GM23248 (cell line): ENCODE measurements around the genes DRGX and CSTF2T.

DNA sequence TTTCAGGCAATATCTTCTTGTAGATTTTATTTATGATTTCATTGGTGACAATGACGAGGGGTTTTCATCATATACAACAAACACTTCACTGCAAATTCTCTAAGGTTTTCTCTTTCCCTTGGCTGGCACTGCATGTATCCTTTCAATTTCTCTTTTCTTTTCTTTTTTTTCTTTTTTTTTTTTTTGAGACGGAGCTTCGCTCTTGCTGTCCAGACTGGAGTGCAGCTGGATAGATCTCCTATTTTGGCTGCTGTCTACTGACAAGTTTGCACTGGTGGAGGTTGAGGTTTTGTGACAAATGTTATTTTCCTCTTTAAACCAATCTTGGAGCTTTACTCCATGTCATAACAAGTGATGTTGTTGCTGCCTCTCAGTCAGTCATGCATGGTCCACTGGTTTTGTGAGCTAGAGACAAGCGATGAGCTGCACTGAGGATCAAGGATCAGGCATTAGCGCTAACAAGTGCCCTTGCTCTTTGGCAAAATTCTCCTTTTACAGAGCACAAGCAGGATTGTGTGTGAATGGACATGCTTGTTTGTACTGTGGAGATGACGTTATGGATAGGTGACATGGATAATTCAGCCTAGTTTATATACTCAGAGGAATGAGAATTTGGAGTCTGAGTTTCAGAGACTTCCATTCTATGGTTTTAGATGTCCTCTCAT, 836 bp upstream of the WDFY4 start:
- RAMPAGE, long total RNA: no peak

DNA sequence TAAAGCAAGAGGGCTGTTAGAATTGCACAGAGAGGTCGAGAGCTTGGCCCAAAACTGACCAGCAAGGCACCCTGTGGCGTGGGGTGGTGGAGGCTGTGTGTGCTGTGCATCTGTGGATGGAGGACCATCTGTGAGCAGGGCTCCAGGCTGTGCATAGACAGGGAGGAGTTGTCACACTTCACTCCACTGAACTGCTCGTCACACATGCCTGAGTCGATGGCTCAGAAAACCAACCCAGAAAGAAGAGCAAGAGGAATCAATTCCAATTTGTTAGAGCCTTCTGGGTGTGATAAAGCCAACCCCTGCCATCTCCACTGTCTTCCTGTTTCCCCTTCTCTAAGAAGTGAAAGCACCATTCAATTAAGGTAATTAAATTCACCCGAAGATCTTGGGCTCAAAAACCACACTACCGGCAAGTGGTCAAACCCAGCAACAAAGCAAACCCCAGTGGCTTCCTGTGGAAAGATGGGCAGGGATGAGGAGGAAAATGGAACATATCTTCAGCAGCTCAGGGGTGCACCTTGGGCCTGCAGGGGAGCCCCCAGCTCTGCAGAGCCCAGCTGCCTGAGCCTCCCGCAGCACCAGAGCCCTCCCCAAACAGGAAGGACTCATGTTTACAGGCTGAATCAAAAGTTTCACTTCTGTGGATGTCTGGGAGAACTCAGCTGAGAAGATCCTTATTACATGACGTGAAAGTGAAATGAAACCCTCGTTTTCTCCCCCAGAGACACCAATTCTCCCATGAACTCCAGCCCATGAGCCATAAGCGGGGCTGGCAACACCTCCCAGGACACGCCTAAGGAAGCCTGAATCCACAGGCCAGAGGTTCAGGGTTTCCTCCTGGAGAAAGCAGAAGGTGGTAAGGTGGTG, 10.9 kb downstream of the C10orf71 start:
- RAMPAGE, long total RNA: no peak

GRCh38 chr10:49362421-49362744, 33.5 kb downstream of the DRGX start:
- RAMPAGE, long total RNA: no peak

GRCh38 chr10:49395287-49396462, at the start of gene DRGX:
Gene DRGX, minus strand, starts transcription at chr10:49396089.
- RAMPAGE, long total RNA: no peak

GRCh38 chr10:50055581-50055878, 12.2 kb upstream of the WASHC2A start:
- RAMPAGE, long total RNA: no peak

GRCh38 chr10:50326083-50326827, 74.9 kb upstream of the ASAH2 start:
- RAMPAGE, long total RNA: no peak

DNA sequence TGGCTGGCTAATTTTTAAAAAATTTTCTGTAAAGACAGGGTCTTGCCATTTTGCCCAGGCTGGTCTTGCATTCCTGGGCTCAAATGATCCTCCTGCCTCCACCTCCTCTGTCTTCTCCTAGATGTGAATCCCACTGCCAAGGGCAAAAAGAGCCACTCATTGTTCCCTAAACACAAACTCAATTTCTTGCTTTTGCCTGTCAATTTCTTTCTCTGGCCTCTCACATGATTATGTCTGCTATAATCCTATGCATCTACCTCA, 81.4 kb upstream of the ASAH2 start:
- RAMPAGE, long total RNA: no peak

GRCh38 chr10:50374245-50375456, 123.3 kb upstream of the ASAH2 start:
- RAMPAGE, long total RNA: no peak

DNA sequence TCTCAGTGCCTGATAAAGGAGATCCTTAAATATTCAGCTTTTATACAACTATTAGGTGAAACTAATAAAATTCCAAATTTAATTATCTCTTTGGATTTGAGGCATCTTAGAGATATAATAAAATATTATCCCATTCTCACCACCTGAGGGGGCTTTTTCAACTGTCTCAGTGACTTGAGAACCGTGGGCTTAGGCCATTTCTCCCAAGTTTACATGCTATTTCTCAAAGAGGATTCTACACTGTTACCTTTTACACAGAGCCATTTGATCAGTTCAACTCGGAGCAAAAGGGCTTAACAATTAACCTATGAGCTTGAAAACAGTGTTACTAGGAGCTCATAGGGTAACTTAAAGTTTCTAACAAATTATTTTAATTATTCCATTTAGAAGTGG, 165.1 kb upstream of the ASAH2 start:
- RAMPAGE, long total RNA: no peak

DNA sequence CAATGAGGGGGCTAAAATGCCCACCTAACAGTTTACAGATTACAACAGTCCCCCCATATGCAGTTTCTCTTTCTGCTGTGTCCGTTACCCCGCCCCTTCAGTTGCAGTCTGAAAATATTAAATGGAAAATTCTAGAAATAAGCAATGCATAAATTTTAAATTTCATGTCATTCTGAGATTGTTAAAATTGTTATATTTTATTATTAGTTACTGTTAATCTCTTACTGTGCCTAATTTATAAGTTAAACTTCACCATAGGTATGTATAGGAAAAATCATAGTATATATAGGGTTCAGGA, 167.5 kb upstream of the ASAH2 start:
- RAMPAGE, long total RNA: no peak

GRCh38 chr10:50497601-50498336, 126.0 kb downstream of the SGMS1 start:
- RAMPAGE, long total RNA: no peak

- RAMPAGE, long total RNA: no peak
Measured at GRCh38 chr10:50512929-50513692, 110.6 kb downstream of the SGMS1 start.

- RAMPAGE, long total RNA: no peak
Measured at GRCh38 chr10:50621651-50622673, 1.8 kb downstream of the SGMS1 start.

DNA sequence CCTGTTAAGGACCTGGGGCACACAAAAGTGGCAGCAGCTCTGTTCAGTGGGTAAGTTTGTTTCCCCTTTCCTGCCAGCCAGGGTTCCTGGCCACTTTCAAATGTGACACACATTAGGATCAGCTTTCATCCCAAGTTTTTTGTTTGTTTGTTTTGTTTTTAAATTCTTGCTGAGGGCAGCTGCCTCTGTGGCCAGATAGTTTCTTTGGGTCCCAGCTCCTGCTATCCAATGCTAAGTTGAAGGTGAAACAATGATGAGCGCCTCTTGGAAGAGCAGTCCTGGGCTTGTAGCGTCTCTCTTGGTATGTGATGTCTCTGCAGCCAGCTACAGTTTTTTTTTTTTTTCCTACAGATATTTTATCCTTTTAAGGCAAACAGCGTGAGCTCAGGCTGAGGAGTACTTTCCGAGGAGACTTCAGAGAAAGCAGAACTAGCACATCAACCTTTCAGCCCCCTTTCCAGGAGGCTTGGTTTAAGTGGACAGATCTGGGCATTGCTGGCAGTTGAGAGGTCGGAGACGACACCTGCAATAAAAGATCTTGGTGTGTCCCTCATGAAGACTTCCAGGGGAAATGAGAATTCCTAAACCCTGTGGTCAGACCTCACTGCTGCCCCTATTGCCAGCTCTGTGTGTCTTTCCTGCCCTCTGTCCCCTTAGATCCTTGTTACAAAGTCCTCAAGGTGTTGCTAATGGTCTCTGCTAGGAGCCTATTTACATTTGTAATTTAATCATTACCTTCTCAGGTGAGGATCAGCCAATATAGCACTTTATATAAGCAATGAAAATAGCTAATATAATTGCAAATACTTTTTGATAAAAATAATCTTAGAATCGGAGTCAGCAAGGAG, 9.1 kb downstream of the PRKG1 start:
- RAMPAGE, long total RNA: no peak

DNA sequence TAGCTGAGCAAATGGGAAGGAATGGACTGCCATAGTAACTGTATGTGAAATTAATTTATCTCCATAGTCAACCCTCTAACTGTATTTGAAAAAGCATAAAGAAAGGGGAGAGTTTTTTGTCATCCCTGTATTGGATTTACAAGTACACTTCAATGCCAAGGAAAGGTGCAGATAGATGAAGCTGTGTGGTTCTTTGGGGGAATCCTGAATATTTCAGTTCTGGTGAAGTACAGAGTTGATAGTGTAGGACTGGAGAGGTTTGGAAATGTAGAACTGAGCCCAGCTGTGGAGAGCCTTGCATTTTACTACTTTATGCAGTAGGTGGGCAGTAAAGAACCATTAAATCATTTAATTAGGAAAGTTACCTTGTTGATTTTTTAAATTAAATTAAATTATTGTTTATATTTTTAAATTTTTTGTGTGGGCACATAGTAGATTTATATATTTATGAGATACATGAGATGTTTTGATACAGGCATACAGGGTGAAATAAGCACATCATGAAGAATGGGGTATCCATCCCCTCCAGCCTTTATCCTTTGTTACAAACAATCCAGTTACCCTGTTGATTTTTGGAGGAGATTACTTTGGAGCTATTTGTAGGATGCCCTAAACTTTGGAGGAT, 36.7 kb downstream of the PRKG1 start:
- RAMPAGE, long total RNA: no peak

DNA sequence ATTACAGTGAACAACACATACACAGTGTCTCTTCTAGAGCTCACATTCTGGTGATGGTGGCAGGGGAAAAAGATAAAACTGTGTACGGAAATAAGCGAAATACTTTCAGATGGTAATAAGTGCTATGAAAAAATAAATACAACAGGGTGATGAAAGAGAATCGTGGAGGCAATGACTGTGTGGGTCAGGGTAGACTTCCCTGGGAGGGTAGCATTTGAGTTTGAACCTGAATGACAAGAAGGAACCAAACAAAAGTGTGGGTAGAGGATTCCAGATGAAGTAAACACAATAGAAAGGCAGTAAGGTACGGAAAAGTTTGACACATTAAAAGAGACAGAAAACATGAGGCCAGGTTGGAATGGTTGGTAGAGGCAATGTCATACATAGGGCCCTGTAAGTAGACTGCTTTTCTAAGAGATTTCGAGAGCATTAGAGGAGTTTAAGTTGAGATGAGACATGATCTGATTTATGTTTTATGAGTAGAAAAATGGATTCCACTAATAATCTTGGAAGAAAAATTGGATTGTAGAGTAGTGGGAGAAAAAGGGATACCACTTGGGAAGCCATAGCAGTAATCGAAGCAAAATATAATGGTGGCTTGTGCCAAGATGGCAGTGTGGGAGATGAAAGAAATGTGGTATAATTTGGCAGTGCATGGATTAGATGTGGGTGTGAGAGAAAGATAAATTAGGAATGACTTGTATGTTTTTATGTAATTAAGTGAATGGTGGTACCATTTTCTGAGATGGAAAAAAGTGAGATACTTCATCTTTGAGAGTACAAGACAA, 92.9 kb downstream of the PRKG1 start:
- RAMPAGE, long total RNA: no peak

GRCh38 chr10:51699020-51700163, at the start of gene CSTF2T:
Gene CSTF2T, minus strand, starts transcription at chr10:51699595.
- RAMPAGE, long total RNA: start-site peak on the minus strand at chr10:51699565-51699595, 59 and 15 reads in 2 replicates

GRCh38 chr10:52318925-52319303, 4.8 kb downstream of the DKK1 start:
- RAMPAGE, long total RNA: no peak

DNA sequence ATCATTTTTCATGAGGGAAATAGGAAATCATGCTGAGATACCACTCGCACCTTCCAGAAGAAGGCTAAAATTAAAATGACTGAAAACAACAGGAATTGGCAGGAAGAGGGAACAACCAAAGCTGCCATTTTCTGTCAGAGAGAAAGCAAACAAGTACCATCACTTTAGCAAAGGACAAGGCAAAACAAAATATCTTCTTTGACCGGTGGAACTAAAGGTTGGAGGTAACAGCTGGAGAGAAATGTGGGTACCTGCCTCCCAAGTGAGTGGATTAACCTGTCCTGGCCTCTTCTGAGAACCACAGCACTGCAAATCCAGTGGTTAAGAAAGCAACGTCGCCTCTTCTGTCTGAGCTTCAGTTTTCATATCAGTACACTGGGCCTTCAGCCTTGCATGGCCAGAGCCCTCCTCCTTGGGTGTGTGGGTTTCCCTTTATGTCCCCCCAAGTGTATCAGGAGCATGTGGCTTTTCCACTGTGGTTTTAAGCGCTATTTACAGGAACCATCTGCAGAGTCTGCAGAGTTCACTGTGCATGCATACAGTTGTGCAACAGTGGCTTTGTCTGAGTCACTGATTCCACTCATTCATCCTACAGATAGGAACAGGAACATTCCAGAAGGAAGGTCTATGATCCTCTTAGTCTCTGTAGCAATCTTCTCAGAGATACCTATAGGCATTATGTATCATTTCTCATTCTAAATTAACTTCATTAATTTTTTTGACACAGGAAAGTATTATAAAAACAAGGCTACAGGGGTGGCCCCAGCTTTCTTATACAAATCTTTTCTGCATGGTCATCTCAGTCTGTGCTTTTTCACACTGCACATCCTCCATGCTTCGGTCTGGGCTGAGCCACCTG, 17.3 kb downstream of the MBL2 start:
- RAMPAGE, long total RNA: no peak

DNA sequence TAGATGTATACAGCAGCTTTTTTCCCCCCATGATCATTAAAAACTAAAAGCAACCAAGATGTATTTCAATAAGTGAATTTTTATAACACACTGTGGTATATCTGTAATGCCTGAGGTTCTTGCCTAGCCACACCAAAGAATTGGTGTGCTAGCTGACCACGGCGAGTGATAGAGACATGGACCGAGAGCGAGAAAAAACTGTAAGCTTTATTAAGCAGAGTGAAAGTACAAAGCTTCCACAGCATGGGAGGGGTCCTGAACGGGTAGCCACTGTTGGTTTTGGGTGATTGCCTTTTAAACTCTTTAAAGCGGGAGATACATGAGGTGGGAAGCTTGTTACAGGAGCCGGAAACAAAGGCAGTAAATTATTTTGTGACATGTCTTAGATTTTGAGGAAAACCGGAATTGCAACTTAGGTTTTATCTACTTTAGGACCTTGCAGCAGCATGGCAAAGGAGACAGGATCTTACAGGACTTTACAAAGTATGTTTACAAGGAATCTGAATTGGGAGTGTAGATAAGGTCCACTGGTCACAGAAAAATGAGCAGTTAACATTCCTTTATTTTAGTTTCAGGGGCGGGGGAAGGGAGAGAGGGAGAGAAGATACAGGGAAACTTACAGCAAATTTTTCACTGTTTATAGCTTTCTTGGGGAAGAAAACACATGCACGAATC, 252.6 kb upstream of the MBL2 start:
- RAMPAGE, long total RNA: no peak